ENCODE measurements around a stretch of chr11.

- PRO-cap, 10 experiments: no peak in any of the 10 experiments
Measured at GRCh38 chr11:64849214-64850034, 5.0 kb upstream of the CDC42BPG start.

GRCh38 chr11:64892107-64892525 lies 13.7 kb upstream of the EHD1 start:
- PRO-cap, 10 experiments: no peak in any of the 10 experiments

- PRO-cap, 10 experiments: no peak in any of the 10 experiments
Measured at GRCh38 chr11:64915955-64916841, 811 bp downstream of the ATG2A start.

DNA sequence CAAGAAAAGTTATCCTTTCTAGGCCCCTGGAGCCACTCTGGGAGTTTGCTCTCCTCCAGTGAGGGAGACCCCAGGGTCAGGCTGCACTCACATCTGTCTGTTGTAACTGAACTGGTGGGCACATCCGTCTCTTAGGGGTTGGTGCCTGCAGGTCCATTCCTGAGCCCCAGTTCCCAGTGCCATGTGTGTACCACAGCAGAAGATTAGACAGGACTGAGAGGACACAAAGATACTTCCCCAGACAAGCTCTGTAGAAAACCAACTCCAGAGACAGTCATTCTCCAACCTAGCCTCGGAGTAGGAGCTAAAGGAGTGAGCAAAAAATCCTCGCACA lies 3.2 kb upstream of the ATG2A start:
- PRO-cap, 10 experiments: no peak in any of the 10 experiments

- PRO-cap, 10 experiments: no peak in any of the 10 experiments
Measured at GRCh38 chr11:64996471-64996692, 389 bp downstream of the BATF2 start.

- PRO-cap, 10 experiments: peak in 1 of 10 experiments; most common plus-strand start chr11:65047758 (in 1); most common minus-strand start chr11:65047699 (in 1)
Measured at GRCh38 chr11:65047374-65048229, 6.6 kb downstream of the SAC3D1 start.

DNA sequence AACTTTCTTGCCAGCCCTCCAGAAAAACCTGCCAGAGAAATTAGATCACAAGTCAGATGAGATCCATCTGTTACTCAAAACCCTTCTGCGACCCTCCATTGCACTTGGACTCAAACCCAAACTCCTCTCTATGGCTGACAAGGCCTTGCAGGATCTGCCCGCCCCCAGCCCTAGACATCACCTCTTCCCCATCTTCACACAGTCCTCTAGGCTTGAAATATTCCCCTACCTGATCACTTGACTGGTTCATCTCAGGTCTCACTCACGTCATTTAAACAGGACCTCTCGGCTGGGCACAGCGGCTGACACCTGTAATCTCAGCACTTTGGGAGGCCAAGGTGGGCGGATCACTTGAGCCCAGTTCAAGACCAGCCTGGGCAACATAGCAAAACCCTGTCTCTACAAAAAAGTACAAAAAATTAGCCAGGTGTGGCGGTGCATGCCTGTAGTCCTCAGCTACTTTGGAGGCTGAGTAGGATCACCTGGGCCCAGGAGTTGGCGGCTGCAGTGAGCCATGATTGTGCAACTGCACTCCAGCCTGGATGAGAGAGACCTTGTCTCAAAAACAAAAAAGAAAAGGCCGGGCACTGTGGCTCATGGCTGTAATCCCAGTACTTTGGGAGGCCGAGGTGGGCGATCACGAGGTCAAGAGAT lies 1.4 kb upstream of the ZNHIT2 start:
- PRO-cap, 10 experiments: no peak in any of the 10 experiments

- PRO-cap, 10 experiments: peak in 10 of 10 experiments; most common plus-strand start chr11:65135227 (in 6); most common minus-strand start chr11:65135041 (in 6)
Measured at GRCh38 chr11:65134930-65136141, 1.0 kb upstream of the SYVN1 start.

DNA sequence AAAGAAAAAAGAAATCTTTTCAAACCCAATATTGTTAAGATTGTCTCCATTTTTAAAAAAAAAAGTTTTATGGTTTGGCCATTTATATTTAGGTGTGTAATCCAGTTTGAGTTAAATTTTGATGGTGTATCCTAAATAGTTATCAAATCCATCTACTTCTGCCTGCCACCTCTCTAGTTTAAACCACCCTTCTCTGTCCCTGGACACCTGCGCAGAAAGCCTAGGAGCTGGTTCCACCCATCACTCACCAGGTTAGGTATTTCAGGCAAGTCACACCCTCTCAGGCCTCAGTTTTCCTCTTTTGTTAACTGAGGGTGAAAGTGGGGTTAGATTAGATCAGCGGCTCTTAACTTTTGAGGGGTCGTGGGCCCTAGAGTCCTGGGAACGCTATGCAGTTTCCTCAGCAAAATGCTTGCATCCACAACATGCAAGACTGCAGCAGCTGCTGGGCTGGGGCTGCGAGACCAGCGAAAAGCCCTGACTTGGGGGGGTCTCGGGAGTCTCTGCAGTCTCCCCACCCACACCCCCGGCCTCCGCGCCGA lies 1.3 kb upstream of the CAPN1 start:
- PRO-cap, 10 experiments: peak in 1 of 10 experiments; most common plus-strand start position 243 of the sequence (in 1)

- PRO-cap, 10 experiments: peak in 9 of 10 experiments; most common plus-strand start chr11:65182459 (in 6); most common minus-strand start chr11:65182398 (in 6)
Measured at GRCh38 chr11:65182181-65183044, 685 bp downstream of the CAPN1 start.

DNA sequence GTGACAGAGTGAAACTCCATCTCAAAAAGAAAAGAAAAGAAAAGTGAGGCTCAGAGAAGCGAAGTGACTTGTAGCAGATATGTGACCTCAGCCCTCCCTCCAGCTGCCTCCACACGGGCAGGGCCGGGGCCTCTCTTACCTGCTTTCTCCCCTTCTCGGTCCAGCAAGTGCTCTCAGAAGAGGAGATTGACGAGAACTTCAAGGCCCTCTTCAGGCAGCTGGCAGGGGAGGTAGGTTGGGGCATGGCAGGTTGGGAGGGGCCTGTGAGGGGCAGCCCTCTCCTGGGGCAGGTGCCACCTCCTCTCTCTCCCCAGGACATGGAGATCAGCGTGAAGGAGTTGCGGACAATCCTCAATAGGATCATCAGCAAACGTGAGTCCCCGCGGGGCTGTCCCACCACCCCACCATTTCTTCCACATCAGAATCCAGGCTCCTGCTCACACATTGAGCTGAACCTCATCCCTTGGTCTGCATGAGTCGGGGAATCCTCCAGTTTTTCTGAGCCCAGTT lies 26.2 kb downstream of the CAPN1 start:
- PRO-cap, 10 experiments: no peak in any of the 10 experiments

DNA sequence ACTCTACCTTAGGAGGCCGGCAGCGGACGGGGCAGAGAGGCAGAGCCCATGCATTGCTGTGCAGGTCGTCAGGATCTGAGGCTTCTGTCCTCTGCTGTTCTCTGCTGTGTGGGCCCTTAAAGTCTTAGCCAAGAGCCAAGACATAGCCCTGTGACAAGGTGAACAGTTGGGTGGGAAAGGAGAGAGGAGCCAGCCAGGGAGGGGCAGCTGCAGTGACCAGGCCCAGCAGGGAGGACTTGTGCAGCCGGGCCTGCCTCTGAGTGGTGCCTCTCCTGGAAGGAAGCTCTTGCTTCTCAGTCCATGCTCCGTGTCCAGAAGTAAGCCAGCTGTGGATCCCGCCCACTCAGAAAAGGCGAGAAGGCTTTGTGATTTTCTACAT lies 17.5 kb upstream of the CDC42EP2 start:
- PRO-cap, 10 experiments: no peak in any of the 10 experiments

GRCh38 chr11:65298011-65299356 lies 16.2 kb upstream of the CDC42EP2 start:
- PRO-cap, 10 experiments: no peak in any of the 10 experiments

DNA sequence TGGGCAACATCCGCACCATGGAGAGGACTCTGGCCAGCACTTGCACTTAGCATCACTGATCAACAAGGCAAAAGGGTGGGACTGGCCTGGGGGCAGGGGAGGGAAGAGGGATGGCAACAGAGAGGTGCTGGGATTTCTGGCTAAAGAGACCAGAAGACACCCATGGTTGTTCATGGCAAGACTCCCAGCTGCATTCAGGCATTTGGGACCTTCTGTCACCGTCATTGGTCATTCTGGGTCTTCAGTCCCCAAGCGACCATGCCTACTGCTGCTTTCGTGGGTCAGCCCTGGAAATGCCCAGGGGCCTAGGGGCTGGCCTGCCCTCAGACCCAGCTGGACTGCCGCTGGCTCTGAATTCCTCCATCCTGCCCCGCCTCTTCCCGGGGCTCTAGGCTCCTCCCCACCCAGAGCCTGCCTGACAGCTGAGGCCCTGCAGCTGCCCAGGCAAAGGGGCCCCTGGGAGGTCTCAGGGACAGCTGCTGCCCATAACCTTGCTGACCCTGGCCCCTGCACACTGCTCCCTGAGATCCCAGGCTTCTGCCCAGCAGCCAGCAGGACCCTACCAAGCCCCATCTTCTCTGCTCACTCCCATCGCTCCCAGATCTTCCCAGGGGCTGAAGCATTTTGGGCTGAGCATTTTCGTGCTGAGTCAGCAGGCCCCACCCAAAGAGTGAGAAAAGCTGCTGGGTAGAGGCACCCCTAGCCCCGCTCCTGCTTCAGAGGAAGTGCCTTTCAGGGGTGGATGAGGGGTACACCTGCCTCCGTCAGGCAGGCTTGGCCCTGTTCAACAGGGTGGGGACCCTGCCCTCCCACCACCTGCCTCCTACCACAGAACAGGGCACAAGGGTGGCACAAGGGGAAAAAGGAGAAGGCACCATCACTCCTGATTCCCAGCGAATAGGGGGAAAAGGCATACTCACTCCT lies 12.8 kb upstream of the CDC42EP2 start:
- PRO-cap, 10 experiments: no peak in any of the 10 experiments

GRCh38 chr11:65322445-65322946 lies 7.8 kb downstream of the CDC42EP2 start:
- PRO-cap, 10 experiments: no peak in any of the 10 experiments

- PRO-cap, 10 experiments: peak in 2 of 10 experiments; most common plus-strand start chr11:65390841 (in 2); most common minus-strand start chr11:65390826 (in 1)
Measured at GRCh38 chr11:65390715-65391101, 4.3 kb downstream of the FRMD8 start.

DNA sequence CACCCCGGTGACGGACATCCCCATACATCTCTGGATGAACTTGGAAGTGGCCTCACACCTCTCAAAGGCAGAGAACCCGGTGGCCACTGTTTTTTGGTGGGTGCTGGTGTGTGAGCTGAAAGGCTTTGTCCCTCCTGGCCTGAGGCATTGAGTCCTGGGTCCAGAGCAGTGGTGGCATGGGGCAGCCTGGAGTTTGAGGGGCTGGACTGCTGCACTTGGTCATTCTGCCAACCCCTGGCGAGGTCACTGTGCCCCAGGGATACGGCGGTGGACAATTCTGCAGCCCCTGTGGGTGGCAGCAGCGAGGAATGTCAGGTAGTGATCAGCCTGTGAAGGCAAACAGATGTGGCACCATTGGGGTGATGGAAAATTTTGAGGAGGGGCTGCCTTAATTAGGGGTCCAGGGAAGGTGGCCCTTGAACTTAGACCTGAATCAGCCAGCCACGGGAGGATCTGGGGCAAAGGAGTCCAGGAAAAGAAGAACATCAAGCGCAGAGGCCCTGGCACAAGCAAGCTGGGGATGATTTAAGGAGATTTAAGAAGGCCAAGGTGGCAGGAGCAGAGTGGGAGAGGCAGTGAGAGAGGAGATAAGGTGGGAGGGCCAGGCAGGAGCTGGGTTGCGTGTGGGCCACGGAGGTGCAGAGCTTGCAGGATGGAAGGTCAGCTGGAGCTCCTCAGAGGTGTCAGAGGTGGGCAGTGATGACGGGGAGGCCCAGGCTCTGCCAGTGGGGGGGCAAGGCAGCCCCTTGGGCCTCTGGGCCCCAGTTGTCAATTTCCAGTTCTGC lies 6.2 kb downstream of the FRMD8 start:
- PRO-cap, 10 experiments: no peak in any of the 10 experiments

GRCh38 chr11:65421920-65422260 lies 35.5 kb downstream of the FRMD8 start:
- PRO-cap, 10 experiments: peak in 10 of 10 experiments; most common plus-strand start chr11:65422051 (in 2); most common minus-strand start chr11:65422209 (in 5)

GRCh38 chr11:65426576-65426997 lies 40.1 kb downstream of the FRMD8 start:
- PRO-cap, 10 experiments: peak in 6 of 10 experiments; most common plus-strand start chr11:65426939 (in 4); most common minus-strand start chr11:65426714 (in 2)

DNA sequence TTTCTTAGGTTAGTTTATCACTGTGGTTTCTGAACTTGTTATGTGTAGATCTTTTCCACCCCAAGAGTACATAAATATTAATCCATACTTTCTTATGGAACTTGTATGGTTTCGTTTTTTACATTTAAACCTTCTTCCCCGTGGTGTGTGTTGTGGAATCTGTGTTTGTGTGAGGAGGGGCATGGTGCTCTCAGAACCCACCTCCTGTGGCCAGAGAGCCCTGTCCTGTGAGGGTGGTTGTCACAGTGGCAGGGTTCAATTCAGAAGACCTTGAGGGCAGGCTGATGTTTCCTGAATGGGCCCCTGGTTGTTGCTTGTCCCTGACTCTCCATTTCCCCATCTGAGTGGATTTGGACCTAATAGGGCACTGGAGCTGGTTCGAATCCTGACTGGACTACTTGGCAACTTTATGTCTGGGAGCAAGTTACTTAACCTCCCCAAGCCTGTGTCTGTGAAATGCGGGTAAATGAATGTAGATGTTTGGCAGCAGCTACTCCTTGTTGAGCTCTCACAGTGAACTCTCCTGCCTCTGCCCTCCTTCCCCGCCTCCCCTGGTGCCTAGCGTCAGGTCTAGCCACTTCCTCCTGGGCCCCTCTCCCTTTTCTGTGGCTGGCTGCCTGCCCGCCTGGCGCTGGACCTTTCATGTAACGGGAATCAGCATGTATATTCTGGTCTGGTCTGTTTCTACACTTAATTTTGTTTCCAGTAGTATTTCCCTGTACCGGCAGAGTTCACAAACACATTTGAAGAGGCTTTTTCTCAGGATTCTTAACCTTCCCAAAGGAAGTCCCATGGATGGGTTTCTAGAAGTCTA lies 43.5 kb downstream of the FRMD8 start:
- PRO-cap, 10 experiments: peak in 6 of 10 experiments; most common plus-strand start position 538 of the sequence (in 3); most common minus-strand start position 531 of the sequence (in 5)

Data from Metastatic Breast Carcinoma in the Brain (tissue), 10 donors.